ENCODE measurements around a stretch of chr12.

GRCh38 chr12:12400194-12400540 is 43.3 kb downstream of the BORCS5 start:
- PRO-cap: no peak
- RAMPAGE, long total RNA, 4 experiments: no peak in any of the 4 experiments

GRCh38 chr12:12441604-12442617 is 85.0 kb downstream of the BORCS5 start:
- PRO-cap: no peak
- RAMPAGE, long total RNA, 4 experiments: no peak in any of the 4 experiments

DNA sequence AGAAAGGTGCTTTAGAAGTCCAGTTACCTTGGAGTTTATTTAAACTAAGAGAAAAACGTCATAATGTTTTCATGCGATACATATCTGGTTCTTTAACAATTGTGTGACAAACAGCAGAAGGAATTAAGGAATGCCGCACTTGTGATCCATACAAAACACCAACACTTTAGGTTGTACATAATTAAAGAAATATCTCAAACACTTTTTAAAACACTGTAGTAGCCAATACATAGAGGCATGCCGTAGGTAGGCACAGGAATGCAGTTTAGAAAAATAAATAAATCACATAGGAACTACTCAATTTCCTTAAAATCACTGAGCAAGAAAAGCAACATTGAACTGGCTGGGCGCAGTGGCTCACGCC is 94.4 kb downstream of the BORCS5 start:
- PRO-cap: no peak
- RAMPAGE, long total RNA, 4 experiments: no peak in any of the 4 experiments

GRCh38 chr12:12488032-12488482 is 74.6 kb downstream of the DUSP16 start:
- PRO-cap: no peak
- RAMPAGE, long total RNA, 4 experiments: no peak in any of the 4 experiments

DNA sequence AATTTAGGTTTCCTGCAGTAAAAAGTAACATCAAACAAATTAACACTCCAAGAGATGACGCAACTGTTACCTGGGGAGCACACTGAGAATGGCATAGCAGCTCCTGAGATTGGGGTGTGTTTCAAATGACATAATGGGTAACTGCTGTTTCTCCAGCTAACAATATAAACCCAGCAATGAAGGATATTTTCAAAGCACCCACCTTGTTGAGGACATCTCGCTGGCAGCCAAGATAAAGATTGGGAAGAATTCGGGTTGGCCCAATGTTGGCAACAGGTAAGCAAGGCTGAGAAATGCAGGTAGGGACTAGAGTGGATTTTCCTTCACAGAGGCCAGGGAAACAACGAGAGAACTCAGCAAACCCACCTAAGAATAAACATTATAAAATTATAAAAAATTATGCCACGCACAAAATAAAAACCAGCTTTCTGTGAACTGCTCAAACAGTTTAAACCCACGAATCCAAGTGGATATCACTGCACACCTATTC is 62.3 kb downstream of the DUSP16 start:
- PRO-cap: no peak
- RAMPAGE, long total RNA, 4 experiments: no peak in any of the 4 experiments

- PRO-cap: no peak
- RAMPAGE, long total RNA, 4 experiments: no peak in any of the 4 experiments
Observed at GRCh38 chr12:12505855-12506426, 56.7 kb downstream of the DUSP16 start.

- PRO-cap: no peak
- RAMPAGE, long total RNA, 4 experiments: no peak in any of the 4 experiments
Observed at GRCh38 chr12:12506427-12507036, 56.1 kb downstream of the DUSP16 start.

GRCh38 chr12:12557681-12558315 is 4.9 kb downstream of the DUSP16 start:
- PRO-cap: no peak
- RAMPAGE, long total RNA, 4 experiments: start-site peak on the minus strand in 1 of 4 experiments, at chr12:12558099-12558163 at its widest, 7 reads per replicate

DNA sequence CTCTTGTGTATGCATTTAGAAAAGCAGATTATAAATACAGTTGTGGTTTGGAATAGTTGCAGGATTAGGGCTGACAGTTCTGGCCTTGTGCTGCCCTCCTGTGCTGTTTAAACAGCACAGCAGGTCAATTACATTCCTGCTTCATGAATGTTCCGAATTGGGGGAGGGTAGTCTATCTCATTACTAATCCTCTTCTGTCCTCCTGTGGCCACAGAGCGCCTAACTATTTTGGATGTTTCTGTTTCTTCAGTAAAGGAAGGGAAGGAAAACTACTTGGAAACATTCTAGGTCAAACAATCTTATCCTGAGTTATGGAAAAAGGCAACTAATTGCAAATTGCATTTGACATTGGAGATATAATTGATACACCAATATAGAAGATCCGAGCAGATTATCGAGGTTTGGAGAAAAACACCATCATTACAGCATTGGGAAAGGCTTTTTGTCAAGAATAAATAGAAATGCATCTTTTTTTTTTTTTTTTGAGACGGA is 8.7 kb upstream of the GPR19 start:
- PRO-cap: no peak
- RAMPAGE, long total RNA, 4 experiments: no peak in any of the 4 experiments

DNA sequence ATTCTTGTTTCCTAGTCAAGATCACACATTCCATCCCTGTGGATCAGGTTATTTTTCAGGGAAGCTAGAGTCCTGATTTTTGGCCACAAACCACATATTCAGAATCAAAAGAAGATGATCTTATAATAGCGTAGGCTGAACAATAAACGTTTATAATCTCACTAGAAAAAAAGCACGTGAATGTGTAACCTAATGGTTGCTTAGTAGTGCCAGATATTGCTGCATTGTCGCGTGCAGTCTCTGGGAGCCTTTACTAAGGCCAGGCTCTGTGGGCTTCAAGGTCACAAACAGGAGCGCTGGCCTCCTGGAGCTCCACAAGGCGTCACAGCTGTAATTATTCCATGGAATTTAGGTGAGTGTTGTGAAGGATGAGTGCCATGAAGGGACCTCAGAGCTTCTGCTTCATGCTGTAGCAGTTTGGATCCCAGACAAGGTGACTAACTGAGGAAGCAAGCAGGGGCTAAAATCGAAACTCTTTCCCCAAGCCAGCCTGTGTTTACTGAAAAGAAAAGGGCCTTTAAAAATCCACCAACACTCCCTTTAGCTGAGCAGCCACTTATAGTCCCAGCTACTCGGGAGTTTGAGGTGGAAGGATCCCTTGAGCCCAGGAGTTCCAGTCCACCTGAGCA is 17.5 kb downstream of the CDKN1B start:
- PRO-cap: no peak
- RAMPAGE, long total RNA, 4 experiments: no peak in any of the 4 experiments

GRCh38 chr12:12758752-12759360 is 26.6 kb upstream of the APOLD1 start:
- PRO-cap: no peak
- RAMPAGE, long total RNA, 4 experiments: no peak in any of the 4 experiments

DNA sequence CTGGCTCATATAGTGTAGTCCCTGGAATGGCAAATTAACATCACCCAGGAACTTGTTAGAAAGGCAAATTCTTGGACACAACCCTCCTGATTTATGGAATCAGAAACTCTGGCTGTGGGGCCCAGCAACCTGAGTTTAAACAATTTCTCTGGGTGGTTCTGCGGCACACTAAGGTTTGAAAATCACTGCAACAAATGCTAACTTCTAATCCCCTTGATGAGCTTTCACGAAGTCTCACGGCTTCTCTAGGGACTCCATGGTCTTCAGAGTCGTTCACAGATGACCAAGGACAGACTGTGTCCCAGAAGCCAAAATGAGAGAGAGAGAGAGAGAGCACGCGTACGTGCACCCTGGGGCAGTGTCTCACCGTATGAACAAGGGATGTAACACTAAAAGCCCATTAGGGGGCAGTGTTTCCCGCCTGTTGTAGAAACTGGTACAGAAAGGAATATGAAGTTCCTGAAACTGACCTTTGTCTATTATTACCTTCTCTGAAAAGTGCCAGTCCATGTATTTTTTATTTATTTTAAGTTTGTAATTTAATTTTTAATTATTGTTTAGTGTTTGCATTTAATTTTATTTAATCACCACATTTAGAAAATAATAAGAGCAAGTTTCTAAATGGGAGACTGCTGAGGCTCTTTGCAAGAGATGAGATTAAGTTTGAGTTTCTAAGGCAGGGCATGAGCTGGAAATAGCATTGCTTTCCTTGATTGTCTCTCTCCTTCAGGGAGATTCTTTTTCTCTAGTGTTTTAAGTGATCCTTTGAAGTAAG is 3.3 kb downstream of the APOLD1 start:
- PRO-cap: no peak
- RAMPAGE, long total RNA, 4 experiments: no peak in any of the 4 experiments

DNA sequence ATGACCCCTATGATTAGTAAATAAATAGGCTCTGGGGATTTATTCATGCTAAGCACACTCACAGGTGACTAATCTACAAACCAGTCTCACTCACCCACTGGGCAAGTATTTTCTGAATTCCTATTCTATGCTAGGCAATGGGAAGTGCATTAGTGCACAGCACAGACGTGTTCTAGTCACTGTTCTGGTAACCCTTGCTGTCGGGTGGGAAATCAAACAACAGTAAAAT is 8.6 kb upstream of the DDX47 start:
- PRO-cap: no peak
- RAMPAGE, long total RNA, 4 experiments: no peak in any of the 4 experiments

GRCh38 chr12:12831802-12832001 is 18.6 kb downstream of the DDX47 start:
- PRO-cap: no peak
- RAMPAGE, long total RNA, 4 experiments: no peak in any of the 4 experiments

DNA sequence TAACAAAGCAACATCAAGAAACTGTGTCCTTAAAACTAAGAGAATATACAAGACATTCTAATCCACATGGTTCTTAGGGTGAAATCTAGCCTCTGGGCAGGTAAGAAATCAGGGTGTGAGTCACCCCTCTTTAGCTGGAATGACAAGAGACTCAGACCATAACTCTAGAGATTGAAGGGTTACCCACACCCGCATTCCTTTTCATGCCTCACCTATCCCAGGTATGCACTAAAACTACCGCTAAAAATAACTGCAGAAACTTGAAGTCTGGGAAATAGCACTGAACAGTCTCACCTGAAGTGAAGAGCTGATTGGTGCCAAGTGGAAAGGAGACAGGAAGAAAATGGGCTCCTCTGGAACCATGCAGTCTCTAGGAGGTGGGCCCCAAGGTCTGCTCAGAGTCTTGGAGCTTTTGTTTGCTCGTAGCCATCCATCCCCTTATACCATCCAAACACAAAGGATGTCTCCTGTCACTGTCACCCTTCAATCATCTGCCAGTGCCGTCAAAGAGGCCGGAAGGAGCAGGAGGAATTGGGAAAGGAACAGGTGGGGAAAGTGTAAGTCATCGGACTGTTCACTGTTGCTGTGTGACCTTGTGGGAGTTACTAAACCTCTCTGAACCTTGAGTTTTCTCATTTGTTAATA is 22.3 kb downstream of the DDX47 start:
- PRO-cap: no peak
- RAMPAGE, long total RNA, 4 experiments: no peak in any of the 4 experiments

DNA sequence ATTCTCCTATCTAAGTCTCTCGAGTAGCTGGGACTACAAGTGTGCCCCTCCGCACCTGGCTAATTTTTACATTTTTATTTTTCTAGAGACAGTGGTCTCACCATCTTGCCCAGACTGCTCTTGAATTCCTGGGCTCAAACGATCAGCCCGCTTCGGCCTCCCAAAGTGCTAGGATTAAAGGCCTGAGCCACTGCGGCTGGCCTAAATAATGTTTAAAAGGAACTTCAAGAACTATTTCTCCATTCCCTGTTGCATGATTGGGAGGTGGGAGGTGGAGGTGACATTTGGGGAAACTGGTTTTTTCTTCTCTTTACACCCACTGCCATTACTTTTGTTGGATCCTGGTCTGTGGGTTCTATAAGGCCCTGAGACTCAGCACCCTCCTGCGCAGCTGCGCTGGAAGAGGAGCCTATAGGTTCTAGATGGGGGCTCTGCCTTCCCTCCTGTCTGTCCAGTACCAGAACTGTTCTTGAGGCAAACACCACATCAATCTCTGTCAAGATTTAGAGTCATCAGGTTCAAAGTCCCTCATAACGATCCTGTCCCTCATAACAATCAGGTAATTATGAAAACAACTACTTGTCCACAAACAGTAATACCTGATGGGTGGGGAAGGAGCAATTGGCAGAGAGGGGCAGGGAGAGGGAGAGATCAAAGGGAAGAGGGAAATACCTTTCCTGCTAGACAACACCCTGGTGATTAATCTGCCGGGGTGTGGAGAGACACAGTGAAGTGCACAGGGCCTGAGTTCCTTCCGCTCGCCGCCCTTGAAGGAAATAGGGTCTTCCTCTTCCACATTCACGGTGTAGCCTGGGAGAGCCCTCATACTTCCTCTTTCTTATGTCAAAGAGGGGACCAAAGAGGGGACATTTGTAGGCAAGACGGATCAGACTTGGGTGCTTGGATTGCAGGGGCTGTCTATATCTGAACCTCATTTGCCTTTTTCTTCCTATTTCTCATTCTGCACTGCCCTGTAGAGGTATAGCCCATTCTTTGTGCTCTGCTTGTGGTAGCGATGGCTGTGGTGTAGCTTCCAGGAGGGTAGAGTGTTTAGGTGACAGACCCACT is 12.4 kb downstream of the GPRC5A start:
- PRO-cap: no peak
- RAMPAGE, long total RNA, 4 experiments: no peak in any of the 4 experiments

DNA sequence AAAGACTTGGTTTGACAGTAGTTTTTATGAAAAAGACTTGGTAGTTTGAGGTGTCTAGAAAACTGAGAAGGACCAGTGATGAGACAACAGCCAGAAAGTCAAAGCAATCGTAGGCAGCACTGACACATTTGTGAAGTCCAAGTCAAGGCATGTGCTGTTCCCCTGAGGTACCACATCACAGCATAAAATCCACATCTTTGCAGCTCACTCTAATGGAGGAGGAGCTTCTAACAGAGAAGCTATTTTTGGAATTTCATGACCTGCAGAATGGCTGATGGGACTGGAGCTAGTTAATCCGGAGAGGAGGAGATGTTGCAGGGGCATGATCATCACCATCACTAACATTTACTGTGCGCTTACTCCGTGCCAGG is 28.7 kb downstream of the GPRC5A start:
- PRO-cap: no peak
- RAMPAGE, long total RNA, 4 experiments: no peak in any of the 4 experiments

DNA sequence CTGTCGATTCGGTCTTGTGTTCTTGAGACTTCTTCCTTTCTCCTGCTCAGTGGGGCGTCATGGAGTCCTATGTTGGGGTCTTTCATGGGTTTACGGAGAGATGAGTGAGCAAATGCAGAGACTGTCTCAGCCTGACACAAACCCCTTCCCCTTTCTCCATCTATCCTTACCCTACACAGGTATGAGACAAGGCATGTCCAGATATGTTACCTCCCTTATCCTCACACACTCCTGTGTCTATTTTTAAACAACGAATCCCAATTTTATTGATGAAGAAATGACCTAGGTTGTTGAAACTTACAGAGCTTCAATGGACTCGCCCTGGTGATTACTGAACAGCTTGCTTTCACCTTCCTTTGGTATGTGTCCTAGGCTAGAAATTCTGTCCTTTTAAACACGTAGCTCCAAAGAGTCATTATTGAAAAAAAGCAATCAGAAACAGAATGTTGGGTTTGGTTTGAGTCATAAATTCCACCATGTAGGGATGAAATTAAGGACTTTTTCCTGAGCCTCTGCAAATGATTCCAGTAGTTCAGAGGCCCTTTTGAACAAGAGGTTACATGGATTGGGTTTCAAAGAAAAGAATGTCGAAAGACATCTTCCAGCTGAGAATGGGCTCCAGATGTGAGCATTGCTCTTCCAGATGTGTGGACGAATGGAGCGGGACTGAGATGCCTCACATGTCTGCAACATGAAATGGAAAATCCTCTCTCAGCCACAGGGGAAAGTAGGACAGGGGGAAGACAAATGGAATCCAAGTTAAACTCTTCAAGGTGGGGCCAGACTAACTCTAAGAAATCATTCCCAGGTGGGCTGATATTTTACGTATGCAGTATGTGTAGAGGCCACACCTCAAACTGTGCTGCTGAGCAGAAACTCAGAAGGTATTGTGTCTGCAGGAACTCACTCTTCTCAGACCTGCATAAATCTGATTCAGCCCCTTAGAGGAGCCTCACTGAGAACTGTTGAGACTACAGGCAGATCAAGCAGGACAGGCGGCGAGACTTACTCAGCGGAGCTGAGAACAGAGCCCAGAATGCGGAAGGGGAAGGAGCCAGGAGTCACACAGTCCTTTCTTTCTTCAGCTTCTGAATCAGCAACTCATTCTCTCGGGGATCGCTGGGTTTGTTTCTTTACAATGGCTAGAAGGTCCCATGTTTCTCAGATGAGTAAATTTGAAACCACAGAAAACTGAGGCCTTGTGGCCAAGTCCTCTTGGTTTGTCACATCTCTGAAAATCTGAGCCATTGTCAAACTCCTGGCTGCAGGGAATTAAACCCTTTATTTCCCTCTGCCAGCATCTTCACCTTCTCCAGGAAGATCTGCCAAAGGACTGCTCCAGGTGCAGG is 23.4 kb upstream of the EMP1 start:
- PRO-cap: bidirectional peak, plus-strand start at position 648 of the sequence, minus-strand start at position 365 of the sequence
- RAMPAGE, long total RNA, 4 experiments: no peak in any of the 4 experiments

DNA sequence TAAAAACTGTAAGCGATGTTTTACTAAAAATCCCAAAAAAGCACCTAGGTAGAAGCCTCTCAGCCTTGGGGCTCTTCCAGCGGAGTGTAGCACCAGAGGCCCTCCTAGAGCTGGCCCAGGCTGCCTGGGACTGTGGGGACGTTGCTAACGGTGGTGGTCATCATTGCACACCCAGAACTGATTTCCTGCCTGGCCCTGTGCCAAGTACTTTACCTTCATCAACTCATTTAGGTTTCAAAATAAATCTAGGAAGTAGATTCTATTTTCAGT is 59.8 kb downstream of the EMP1 start:
- PRO-cap: no peak
- RAMPAGE, long total RNA, 4 experiments: no peak in any of the 4 experiments

DNA sequence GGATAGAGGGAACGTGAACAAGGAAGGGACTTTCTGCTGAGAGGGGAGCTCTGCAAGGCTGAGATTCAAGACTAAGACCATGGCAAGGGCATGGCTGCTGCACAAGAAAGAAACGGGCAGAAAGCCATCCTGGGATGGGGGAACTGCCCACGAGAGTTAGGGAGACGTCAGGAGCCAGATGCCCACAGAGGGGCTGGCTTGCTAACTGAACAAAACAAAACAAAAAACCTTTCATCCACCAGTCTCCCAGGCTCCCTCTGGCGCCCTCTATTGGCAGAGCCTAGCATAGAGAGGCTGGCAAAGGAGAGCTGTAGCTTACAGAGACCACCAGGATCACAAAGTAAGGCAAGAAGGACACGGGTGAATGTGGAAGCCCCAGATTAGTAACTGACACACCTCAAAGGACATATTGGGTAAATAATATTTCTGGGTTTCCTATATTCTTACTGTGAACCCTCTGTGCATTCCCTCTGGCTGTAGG is 338.2 kb downstream of the EMP1 start:
- PRO-cap: no peak
- RAMPAGE, long total RNA, 4 experiments: no peak in any of the 4 experiments

All from suprapubic skin (tissue), 4 donors.